Mesenchymal stem cell of the bone marrow (primary cell): Measurements from ENCODE around the gene EDAR.

- CAGE, long polyA plus RNA: no peak
Observed at GRCh38 chr2:106575833-106576496, 88.8 kb downstream of the CD8B2 start.

DNA sequence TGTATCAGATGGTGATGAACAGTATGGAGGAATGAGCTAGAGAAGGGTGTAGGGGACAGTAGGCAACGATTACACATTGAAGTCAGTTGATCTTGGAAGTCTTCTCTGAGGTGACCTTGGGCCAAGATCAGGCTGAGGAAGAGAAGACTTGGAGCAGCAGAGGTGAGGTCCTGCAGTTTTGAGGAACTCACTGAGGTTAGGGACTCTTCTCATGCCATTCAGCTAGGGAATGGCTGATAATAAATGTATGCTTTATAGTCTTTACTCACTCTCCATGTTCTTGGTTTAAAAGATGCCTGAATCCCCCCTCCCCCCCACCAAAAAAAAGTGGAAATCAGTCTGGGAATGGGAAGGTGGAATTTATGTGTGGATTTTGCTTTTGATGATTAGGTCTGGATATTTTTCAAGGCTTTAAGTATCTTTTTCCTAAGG lies 39.5 kb downstream of the LIMS1 start:
- CAGE, long polyA plus RNA: no peak

GRCh38 chr2:108613951-108614597 lies 79.8 kb downstream of the LIMS1 start:
- CAGE, long polyA plus RNA: no peak

GRCh38 chr2:108616881-108617417 lies 82.7 kb downstream of the LIMS1 start:
- CAGE, long polyA plus RNA: no peak

- CAGE, long polyA plus RNA: no peak
Observed at GRCh38 chr2:108734206-108734652, 14.9 kb downstream of the RANBP2 start.

GRCh38 chr2:108735437-108735887 lies 16.2 kb downstream of the RANBP2 start:
- CAGE, long polyA plus RNA: no peak

- CAGE, long polyA plus RNA: no peak
Observed at GRCh38 chr2:108739462-108739924, 20.2 kb downstream of the RANBP2 start.

DNA sequence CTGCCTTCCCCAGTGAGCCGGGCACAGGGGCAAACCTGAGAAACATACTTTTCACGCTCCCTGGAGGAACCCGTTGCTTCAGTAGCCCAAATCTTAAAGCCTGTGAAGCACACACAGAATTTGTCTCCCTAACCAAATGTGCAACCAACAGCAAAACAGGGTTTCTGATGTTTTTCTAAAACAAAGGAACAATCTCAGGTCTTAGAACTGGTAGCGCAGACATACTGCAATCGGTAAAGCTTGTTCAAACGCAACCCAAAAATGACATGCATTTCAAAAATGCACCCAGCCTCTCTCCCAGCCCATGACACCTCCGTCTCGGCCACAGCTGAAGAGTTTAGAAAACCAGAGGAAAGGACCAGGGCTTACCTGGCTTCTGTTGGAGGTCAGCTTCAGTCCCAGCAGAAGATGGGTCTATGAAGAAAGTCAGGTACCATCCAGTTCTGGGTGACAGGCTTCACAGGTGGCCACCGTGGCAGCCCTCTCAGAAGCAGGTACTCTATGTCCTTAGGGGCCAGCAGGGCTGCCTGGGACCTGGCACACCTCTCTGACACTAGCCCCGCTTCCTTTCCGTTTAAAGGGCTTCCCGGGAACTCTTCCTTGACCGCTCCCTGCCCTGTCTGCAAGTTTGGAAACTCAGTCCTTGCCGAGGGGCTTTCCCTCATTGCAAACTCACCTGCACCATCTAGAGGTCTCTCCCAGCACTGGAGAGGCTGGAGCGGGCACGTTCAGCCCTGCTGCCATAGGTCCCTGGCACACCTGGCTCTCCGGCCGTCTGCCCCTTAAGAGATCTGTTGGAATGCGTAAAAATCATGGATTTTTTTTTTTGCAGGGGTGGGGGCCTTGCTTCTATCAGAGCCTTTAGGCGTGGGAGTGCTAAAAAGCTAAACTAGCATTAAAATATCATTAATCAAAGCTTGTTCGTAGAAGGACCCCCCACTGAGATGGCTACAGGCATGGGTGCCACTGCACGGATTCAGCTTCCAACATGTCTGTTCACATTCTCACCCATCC lies at the start of gene EDAR:
EDAR (minus strand) TSS at position 630 of the 1,014 bp plus-strand sequence.
- CAGE, long polyA plus RNA: no peak

DNA sequence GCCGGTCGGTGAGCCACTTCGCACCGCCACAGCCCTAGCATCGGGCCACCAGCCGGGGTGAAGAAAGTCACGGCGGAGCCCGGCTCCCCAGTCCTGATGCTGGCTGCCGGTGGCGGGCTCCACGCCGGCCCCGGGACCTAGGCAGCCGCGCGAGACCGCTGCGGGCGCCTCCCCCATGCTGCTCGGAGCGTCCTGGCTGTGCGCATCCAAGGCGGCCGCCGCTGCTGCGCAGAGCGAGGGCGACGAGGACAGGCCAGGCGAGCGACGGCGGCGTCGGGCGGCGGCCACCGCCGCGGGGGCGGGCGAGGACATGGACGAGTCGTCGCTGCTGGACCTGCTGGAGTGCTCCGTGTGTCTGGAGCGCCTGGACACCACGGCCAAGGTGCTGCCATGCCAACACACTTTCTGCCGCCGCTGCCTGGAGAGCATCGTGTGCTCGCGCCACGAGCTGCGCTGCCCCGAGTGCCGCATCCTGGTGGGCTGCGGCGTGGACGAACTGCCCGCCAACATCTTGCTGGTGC lies 421 bp downstream of the SH3RF3 start:
- CAGE, long polyA plus RNA: no peak

DNA sequence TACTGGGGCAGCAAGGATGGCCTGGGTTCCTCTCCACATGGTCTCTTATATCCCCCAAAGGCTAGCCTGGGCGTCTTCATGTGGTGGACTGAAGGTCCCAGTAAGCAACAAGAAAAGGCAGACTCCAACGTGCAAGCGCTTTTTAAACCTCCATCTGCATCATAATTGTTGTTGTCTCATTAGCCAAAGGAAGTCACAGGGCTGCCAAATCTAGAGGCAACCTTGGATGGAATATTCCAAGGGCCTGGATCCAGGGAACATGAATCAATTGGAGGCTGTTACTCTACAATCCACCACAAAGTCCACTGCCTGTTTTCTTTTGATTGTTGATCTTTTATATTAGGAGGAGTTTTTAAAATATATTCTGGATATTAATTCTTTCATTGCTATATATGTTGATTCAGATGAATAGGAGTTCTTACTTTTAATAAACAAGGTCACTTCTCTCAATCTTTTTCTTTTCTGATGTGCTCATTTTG lies 118.8 kb downstream of the SH3RF3 start:
- CAGE, long polyA plus RNA: no peak

GRCh38 chr2:109292396-109292783 lies 163.4 kb downstream of the SH3RF3 start:
- CAGE, long polyA plus RNA: no peak

- CAGE, long polyA plus RNA: no peak
Observed at GRCh38 chr2:109331667-109332217, 202.7 kb downstream of the SH3RF3 start.

GRCh38 chr2:109407697-109408252 lies 206.0 kb downstream of the SEPTIN10 start:
- CAGE, long polyA plus RNA: no peak

GRCh38 chr2:109614773-109615693 lies 869 bp downstream of the SOWAHC start:
- CAGE, long polyA plus RNA: no peak

GRCh38 chr2:109631888-109632682 lies 17.9 kb downstream of the SOWAHC start:
- CAGE, long polyA plus RNA: no peak

DNA sequence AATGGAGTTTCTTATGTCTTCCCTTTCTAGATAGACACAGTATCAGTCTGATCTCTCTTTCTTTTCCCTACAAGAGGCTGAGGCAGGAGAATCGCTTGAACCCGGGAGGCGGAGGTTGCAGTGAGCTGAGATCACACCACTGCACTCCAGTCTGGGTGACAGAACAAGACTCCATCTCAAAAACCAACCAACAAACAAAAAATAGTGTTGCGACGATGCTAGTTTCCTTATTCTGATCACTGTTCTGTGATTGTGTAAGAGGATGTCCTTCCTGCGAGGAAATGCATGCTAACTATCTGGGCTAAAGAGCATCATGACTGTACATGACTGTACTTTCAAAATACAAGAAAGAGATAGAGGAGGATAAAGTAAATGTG lies 23.6 kb downstream of the SOWAHC start:
- CAGE, long polyA plus RNA: no peak

- CAGE, long polyA plus RNA: no peak
Observed at GRCh38 chr2:109760226-109760503, 33.9 kb upstream of the RGPD5 start.

GRCh38 chr2:110677603-110677953 lies 285 bp downstream of the BUB1 start:
- CAGE, long polyA plus RNA: no peak

GRCh38 chr2:110846948-110847523 lies 114.7 kb downstream of the ACOXL start:
- CAGE, long polyA plus RNA: no peak

- CAGE, long polyA plus RNA: no peak
Observed at GRCh38 chr2:111030125-111030596, 90.6 kb upstream of the BCL2L11 start.